ENCODE results near the genes KRT71 and SPRYD3.

DNA sequence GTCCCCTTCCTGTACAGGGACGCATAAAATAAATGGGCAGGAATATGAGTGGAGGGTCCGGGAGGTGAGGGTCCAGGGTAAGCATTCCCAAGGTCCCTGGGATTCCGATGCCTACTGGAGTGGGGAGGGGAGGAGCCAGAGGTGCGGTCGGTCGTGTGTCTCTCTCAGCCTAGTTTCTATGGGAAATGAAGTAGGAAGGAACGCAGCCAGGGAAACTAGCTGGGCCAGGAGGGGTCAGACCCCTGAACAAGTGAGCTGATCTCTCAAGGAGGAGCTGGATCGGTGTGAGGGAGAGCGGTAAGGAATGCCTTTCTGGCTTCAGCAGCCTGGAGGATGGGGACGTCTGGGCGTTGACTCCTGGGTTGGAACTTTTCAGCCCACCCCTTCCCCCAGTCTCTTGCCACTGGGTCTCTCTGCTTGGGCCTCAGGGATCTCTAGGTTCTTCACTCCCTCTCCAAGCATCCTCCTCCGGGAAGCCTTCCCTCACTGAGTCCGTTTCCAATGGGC is 495 bp upstream of the KRT7 start:
- RRBS, 2 experiments = 38 to 53% methylated on average over 2 of the region's 13 CpGs
CAGE:
- cytosol, long polyA minus RNA = no peak
- cytosol, long polyA plus RNA = no peak
- long polyA plus RNA = no peak
- nucleus, long polyA minus RNA = no peak
- nucleus, long polyA plus RNA = no peak

- RRBS, 2 experiments = no CpG with 5 or more reads among the region's 8 CpGs
CAGE:
- cytosol, long polyA minus RNA = no peak
- cytosol, long polyA plus RNA = no peak
- long polyA plus RNA = no peak
- nucleus, long polyA minus RNA = no peak
- nucleus, long polyA plus RNA = no peak
Observed at GRCh38 chr12:52308939-52309215, 12.3 kb downstream of the KRT83 start.

DNA sequence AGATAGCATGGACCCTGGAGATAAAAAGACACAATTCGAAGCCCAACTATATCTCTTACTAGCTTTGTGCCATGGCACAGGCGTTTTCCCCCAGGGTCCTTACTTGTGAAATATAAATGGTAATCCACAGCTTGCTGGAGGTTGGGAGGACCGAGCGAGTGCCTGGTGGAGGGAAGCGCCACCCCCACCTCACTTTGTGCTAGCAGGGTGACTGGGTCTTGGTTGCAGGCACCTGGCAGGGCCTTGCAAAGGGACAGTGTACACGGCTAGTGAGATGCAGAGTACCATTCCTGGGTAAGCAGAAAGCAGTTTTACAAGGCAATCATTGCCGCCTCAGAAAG is 2.5 kb upstream of the KRT83 start:
- RRBS, 2 experiments = no CpG with 5 or more reads among the region's 7 CpGs
CAGE:
- cytosol, long polyA minus RNA = no peak
- cytosol, long polyA plus RNA = no peak
- long polyA plus RNA = no peak
- nucleus, long polyA minus RNA = no peak
- nucleus, long polyA plus RNA = no peak

GRCh38 chr12:52346609-52347064 is 20.6 kb downstream of the KRT85 start:
- RRBS, 2 experiments = no CpG with 5 or more reads among the region's 5 CpGs
CAGE:
- cytosol, long polyA minus RNA = no peak
- cytosol, long polyA plus RNA = no peak
- long polyA plus RNA = no peak
- nucleus, long polyA minus RNA = no peak
- nucleus, long polyA plus RNA = no peak

GRCh38 chr12:52552910-52553384 is at the start of gene KRT71:
Gene KRT71 (minus strand): TSS chr12:52553145.
- RRBS, 2 experiments = 23 to 47% methylated on average over 1 of the region's 7 CpGs
CAGE:
- cytosol, long polyA minus RNA = no peak
- cytosol, long polyA plus RNA = no peak
- long polyA plus RNA = no peak
- nucleus, long polyA minus RNA = no peak
- nucleus, long polyA plus RNA = no peak

DNA sequence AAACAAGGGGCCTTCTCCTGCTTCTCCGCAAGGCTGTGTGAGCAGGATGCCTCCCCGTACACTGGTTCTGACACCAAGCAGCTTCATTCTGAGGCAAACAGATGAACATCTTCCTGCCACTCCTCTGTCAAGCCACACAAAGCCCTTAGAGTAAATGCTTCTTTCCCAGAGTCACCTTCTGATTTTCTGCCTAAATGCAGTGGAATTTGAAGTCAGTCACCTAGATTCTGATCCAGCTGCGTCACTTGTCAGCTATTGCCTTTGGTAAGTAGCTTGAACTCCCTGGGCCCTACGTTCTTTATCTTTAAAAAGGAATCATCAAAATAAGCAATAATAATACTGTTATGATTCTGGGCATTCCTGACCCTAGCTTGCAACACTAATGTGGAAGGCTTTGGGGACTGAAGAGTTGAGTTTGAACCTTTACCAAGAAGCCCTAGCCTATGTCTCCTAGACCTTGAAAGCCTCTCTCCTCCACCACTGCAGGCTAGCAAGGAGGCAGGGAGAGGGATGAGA is 5.7 kb downstream of the KRT73 start:
- RRBS, 2 experiments = no CpG with 5 or more reads among the region's 4 CpGs
CAGE:
- cytosol, long polyA minus RNA = no peak
- cytosol, long polyA plus RNA = no peak
- long polyA plus RNA = no peak
- nucleus, long polyA minus RNA = no peak
- nucleus, long polyA plus RNA = no peak

- RRBS, 2 experiments = no CpG with 5 or more reads among the region's 6 CpGs
CAGE:
- cytosol, long polyA minus RNA = no peak
- cytosol, long polyA plus RNA = no peak
- long polyA plus RNA = no peak
- nucleus, long polyA minus RNA = no peak
- nucleus, long polyA plus RNA = no peak
Observed at GRCh38 chr12:52614950-52615598, 3.3 kb downstream of the KRT73 start.

DNA sequence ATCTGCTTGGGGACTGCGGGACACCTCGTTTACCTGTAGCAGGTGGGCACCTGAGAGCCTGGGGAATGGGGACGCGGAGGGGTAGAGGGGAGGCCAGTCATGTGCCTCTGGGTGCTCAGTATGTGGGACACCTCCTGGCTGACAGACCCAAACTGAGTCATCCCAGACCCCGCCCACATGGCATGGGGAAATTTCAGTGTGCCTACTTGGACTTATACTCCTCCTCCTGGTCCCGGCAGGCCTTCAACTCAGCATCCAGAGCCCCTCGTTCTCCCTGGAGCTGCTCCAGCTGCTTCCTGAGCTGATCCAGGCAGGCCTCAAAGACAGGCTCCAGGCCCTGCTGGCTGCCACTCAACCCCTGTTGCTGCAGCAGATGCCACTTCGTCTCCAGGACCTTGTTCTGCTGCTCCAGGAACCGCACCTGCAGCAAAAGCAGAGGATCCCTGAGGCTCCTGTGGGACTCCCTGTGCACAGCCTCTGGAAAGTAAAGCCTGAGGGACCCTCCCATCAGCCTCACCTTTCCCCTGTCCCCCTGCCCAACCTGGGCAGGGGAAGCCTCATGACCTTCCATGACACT is 1.0 kb downstream of the KRT78 start:
- RRBS, 2 experiments = no CpG with 5 or more reads among the region's 9 CpGs
CAGE:
- cytosol, long polyA minus RNA = no peak
- cytosol, long polyA plus RNA = no peak
- long polyA plus RNA = no peak
- nucleus, long polyA minus RNA = no peak
- nucleus, long polyA plus RNA = no peak

GRCh38 chr12:52870975-52871993 is 22.5 kb upstream of the KRT78 start:
- RRBS, 2 experiments = no CpG with 5 or more reads among the region's 12 CpGs
CAGE:
- cytosol, long polyA minus RNA = no peak
- cytosol, long polyA plus RNA = no peak
- long polyA plus RNA = no peak
- nucleus, long polyA minus RNA = no peak
- nucleus, long polyA plus RNA = no peak

DNA sequence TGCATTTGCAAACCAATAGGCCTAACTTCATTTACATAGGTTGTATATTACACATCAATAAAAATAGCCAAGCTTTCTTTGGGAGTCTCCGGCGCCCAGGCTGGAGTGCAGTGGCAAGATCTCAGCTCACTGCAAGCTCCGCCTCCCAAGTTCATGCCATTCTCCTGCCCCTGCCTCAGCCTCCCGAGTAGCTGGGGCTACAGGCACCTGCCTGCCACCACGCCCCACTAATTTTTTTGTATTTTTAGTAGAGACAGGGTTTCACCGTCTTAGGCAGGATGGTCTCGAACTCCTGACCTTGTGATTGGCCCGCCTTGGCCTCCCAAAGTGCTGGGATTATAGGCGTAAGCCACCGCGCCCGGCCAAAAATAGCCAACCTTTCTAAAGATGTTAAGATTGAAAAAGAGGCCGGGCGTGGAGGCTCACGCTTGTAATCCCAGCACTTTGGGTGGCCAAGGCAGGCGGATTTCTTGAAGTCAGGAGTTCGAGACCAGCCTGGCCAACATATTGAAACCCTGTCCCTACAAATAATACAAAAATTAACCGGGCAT is 2.5 kb downstream of the KRT8 start:
- RRBS, 2 experiments = no CpG with 5 or more reads among the region's 18 CpGs
CAGE:
- cytosol, long polyA minus RNA = no peak
- cytosol, long polyA plus RNA = no peak
- long polyA plus RNA = no peak
- nucleus, long polyA minus RNA = no peak
- nucleus, long polyA plus RNA = no peak

DNA sequence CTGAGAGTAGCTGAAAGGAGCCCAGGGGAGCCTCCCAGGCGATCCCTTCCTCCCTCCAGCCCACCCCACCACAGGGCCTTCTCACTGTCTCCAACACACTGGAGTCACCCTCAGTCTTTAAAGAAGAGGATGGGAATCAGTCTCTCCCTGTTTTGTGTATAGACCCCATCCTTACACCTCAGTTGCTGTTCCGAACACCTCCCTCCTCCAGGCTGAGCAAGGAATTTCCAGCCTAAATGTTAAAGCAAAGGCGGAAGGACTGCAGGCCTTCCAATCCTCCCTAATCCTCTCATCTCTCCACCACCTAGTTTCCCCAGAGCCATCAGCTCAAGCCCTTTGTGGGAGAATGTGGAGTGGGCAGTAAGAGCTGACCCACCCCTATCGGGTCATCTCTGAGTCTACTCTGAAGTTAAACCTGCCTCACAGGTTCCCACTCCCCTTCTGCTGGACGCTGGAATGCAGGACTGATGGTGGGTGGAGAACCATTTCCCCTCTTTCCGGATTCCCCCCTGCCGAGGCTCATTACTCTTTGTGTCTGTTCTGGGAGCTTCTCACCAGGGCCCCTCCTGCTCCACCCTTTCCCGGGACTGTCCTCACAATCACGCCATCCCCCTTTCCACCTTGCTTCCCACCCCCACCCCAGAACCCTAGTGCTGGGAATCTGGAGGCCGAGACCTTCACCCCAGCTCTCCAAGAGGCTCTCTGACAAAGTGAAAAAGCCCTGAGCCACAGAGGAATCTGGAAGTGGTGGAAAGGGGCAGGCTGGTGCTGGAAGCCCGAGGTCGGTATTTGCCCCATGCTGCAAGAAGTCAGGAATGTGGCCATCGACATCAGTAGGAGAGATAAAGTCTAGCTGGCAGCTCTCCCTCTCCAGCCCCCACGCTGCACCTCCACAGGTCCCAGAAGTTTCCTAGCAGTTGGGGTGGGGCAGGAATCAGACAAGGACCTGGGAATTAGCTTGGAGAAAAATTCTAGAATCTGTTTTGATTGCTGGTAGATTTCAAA is 3.4 kb upstream of the KRT18 start:
- RRBS, 2 experiments = under 1 to 3% methylated on average over 3 of the region's 14 CpGs
CAGE:
- cytosol, long polyA minus RNA = no peak
- cytosol, long polyA plus RNA = no peak
- long polyA plus RNA = no peak
- nucleus, long polyA minus RNA = no peak
- nucleus, long polyA plus RNA = no peak

- RRBS, 2 experiments = 2% methylated on average over 4 of the region's 50 CpGs
CAGE:
- cytosol, long polyA minus RNA = no peak
- cytosol, long polyA plus RNA = no peak
- long polyA plus RNA = no peak
- nucleus, long polyA minus RNA = no peak
- nucleus, long polyA plus RNA = no peak
Observed at GRCh38 chr12:53006588-53007556, 616 bp downstream of the EIF4B start.

- RRBS, 2 experiments = no CpG with 5 or more reads among the region's 4 CpGs
CAGE:
- cytosol, long polyA minus RNA = no peak
- cytosol, long polyA plus RNA = no peak
- long polyA plus RNA = no peak
- nucleus, long polyA minus RNA = no peak
- nucleus, long polyA plus RNA = no peak
Observed at GRCh38 chr12:53041120-53041805, 8.6 kb upstream of the TNS2 start.

- RRBS, 2 experiments = no CpG with 5 or more reads among the region's 7 CpGs
CAGE:
- cytosol, long polyA minus RNA = no peak
- cytosol, long polyA plus RNA = no peak
- long polyA plus RNA = no peak
- nucleus, long polyA minus RNA = no peak
- nucleus, long polyA plus RNA = no peak
Observed at GRCh38 chr12:53044981-53045965, 4.6 kb upstream of the TNS2 start.

DNA sequence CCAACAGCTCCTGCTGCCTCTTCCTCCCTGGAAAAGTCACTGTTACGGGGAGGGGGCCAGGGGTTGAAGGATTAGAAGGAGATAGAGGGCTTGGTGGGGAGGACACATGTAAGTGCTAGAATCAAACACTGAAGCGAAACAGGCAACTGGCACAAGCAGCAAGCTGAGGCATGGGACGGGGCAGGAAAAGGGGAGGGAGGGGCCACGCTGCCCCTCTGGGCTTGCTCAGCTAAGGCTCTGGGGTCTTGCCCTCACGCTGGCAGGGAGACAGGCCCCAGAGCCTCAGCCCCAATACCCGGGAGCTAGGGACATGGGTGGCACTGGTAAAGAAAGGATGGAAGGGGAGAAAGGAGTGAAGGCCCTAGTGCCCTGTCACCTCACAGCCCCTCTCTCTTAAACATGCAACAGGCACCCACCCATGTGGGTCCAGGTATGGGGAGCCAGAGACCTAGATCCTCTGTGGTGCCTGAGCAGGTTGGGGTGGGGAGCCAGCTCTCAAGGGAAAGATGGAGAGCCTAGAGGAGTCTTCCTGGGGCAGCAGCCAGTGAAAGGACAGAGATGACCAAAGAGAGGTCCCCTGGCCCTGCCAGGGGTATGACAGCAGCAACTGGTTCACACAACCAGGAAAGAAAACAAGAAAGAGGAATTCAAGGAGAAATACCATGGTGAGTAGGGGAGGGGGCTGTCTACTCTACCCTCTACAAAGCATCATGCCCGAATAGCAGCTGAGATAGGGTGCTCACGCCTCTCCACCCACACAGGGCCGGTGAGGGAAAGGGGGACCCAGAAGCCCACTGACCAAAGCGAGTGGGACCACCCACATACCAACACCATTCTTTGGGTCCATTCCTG is 14.2 kb downstream of the SPRYD3 start:
- RRBS, 2 experiments = no CpG with 5 or more reads among the region's 10 CpGs
CAGE:
- cytosol, long polyA minus RNA = no peak
- cytosol, long polyA plus RNA = no peak
- long polyA plus RNA = no peak
- nucleus, long polyA minus RNA = no peak
- nucleus, long polyA plus RNA = no peak

- RRBS, 2 experiments = 1 to 2% methylated on average over 20 to 24 of the region's 66 CpGs
CAGE:
- cytosol, long polyA minus RNA = no peak
- cytosol, long polyA plus RNA = start-site peak on the minus strand at chr12:53079367-53079392, 84 and 87 reads in 2 replicates
- long polyA plus RNA = start-site peak on the minus strand at chr12:53079352-53079423, 83 and 87 reads in 2 replicates
- nucleus, long polyA minus RNA = no peak
- nucleus, long polyA plus RNA = start-site peak on the minus strand at chr12:53079377-53079386, 60 and 79 reads in 2 replicates
Observed at GRCh38 chr12:53079262-53080230, at the start of gene SPRYD3. Gene SPRYD3 (minus strand): TSS chr12:53079390.

- RRBS, 2 experiments = no CpG with 5 or more reads among the region's 25 CpGs
CAGE:
- cytosol, long polyA minus RNA = no peak
- cytosol, long polyA plus RNA = no peak
- long polyA plus RNA = no peak
- nucleus, long polyA minus RNA = no peak
- nucleus, long polyA plus RNA = no peak
Observed at GRCh38 chr12:53179663-53180396, 692 bp upstream of the ZNF740 start.

DNA sequence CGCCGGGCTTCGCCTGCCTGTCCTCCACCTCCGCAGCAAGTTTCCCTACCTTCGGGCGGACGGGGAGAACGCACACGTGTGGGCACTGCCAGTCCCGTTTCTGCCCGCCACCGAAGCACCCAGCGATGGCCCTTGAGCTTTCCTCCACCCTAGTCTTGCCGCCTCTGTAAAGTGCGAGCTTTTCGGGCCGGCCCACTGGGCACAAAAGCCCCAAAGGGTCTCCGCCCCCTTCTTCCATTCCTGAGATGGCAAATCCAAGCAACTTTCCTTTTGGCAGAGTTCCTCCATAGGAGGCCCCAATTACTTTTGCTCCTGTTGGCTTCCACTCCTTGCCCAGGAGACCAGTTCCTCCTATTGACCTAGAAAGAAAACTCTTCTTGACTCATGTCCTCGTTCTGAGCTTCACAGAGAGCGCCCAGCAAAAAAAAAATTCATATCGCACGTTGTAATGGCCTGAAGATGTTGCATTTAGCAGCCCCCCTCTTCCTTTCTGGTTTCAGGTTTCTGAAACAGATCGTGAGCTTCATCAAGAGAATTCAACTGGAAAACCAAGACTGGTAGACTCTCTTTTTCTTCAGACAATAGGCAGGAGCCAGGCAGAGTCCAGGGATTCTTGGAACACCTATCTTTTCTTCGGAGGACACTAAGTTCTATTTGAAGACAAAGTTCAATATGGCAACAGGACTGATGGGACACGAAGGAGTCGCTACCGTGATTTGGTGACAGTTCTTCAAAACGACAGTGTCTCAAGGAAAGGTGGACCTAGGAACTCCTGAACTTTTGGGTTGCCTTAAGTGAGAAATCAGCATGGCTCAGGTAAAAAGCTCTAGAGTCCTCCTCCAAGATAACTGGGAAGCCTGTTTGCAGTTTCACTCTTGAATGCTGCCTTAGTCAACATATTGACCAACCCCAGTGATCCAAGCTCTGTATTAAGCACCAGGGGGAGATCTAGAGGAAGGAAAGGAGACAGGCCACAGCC is 741 bp upstream of the CSAD start:
- RRBS, 2 experiments = no CpG with 5 or more reads among the region's 28 CpGs
CAGE:
- cytosol, long polyA minus RNA = no peak
- cytosol, long polyA plus RNA = no peak
- long polyA plus RNA = no peak
- nucleus, long polyA minus RNA = no peak
- nucleus, long polyA plus RNA = no peak

DNA sequence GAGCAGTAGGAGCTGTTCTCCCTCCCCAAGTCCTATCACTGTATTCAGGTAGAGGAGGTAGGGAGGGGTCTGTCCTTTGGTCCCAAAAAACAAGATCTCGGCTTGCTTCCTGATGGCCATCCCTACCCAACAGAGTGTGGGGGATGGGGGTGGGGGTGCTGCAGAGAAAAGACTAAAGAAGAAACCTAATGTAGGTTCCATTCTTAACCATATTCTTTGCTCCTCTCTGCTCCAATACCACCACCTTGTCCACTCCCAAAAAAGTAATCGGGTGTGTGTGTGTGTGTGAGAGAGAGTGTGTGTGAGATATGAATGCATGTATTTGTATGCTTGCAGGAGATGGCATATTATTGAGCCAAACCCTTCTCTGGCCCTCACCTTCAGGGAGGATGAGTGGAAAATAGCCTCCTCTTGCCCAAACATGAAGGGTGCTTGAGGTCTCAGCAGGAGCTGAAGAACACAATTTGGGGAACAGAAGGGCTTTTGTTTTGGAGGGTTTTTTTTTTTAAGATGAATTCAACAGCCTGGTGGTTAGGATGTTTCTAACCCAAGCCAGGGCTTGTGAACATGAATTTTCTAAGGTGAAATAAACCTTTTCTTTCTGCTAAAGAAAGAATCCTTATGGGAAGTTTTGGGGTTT is 8.0 kb upstream of the CSAD start:
- RRBS, 2 experiments = no CpG with 5 or more reads among the region's 2 CpGs
CAGE:
- cytosol, long polyA minus RNA = no peak
- cytosol, long polyA plus RNA = no peak
- long polyA plus RNA = no peak
- nucleus, long polyA minus RNA = no peak
- nucleus, long polyA plus RNA = no peak

DNA sequence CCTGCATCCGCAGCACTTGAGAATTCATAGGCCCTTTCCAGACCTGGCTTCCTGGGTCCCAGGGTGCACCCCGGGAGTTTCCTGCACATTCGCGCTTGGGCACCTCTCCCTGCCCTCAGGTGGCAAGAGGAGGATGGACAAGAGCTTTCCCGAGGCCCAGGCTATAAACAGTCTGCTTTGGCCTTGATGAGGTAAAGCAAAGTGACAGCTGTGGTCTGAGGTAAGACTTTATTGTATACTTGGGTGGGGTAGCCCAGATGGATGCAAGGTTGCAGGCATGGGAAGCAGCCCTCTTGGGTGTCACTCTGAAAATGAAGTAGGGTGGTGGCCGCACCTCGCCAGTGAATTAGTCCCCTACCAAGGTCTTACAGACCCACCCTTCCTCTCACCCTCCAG is 10.4 kb upstream of the CSAD start:
- RRBS, 2 experiments = no CpG with 5 or more reads among the region's 7 CpGs
CAGE:
- cytosol, long polyA minus RNA = no peak
- cytosol, long polyA plus RNA = no peak
- long polyA plus RNA = no peak
- nucleus, long polyA minus RNA = no peak
- nucleus, long polyA plus RNA = no peak